Bronchus fibroblast of lung (primary cell): Measurements from ENCODE around the genes USP2 and NECTIN1.

GRCh38 chr11:119334831-119335413, 595 bp downstream of the RNF26 start:
- RAMPAGE, long total RNA: no peak

GRCh38 chr11:119378025-119378694, 3.3 kb downstream of the USP2 start:
- RAMPAGE, long total RNA: no peak

DNA sequence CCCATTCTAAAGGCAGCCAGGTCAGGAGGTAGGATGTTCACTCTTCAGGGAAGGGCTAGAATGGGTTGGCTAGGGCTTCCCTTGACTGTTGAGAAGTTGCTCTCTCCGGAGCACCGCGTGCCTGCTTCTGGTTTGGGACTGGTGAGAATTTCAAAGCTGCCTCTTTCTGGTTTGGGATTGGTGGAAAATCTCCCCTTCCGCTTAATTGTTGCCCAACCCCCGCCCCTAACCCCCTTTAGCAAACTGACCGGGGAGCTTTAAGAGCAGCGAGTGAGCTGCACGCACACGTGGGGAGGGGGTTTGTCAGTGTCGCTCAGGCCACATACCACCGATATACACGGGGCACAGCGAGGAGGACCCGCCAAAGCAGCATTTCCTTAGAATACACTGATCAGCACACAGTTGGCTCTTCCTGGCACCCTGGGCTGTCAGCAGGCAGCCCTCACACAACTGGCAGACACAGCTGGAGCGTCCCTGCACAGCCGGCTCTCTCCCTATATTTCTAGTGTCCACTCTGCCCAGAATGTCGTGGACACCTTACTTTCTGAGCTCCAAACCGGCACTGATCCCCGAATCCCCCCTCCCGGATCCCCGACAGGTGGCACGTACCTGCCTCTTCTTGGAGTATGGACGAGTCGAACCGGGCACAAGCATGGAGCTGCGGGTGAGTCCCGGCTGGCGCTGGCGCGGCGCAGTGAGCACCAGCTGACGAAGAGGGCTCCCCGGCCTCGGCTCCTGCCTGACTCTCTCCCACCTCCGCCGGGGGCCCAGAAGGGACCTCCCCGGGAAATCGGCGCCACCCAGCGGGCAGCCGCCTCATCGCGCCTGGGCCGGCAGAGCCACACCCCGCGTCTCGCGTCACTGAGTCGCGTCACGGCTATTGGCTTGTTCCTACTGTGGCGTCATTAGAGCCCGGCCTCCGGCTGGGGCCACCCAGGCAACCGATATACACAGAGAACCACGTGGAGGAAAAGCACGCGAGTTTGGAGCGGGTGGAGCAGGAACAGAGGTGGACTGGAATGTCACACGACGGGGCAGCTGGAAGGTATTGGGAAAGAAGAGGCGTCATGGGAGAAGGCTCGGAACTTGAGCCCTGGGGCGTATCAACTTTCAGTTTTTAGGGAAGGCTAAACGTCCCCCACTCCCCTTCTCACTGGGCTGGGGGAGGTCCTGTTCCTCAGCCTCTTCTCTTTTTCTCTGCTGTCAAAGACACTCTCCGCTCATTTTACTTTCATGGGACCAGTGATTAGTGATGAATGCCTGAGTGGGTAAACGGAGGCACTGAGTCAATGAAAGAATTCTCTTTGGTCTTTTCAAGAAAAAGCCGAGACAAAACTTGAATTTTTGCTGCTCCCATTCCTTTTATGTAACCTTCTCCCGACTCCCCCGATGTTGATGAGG, at the start of gene USP2:
Gene USP2 (minus strand): TSS at position 827 of the 1,401 bp plus-strand sequence.
- RAMPAGE, long total RNA: no peak

DNA sequence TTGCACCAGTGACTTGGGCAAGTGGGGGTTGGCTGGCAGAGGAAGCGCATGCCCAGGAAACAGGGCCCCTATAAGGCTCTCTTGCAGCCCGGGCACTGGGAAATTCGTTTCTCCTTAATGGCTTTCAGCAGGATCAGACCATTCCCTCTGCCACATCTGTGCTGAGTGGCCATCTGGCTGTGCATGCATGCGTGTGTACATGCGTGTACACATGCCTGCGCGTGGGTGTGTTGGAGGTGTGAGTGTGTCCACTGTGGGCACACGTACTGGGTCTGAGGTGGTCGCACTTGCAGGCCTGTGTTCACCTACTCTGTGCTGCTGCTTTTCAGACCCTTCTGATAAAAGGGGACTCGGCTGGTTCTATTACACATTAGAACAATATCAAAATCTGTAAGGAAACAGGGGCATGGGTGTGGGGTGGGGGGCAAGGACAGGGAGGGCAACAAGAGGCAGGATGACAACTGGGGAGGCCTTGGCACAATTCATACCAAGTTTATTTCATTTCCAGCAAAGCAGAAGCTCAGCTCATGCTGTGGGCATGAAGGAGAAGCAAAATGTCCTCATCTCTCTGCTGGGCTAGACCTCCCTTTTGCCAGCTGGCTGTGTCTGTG, 67.2 kb downstream of the NECTIN1 start:
- RAMPAGE, long total RNA: no peak

- RAMPAGE, long total RNA: no peak
Measured at GRCh38 chr11:119723662-119724371, 5.2 kb downstream of the NECTIN1 start.

DNA sequence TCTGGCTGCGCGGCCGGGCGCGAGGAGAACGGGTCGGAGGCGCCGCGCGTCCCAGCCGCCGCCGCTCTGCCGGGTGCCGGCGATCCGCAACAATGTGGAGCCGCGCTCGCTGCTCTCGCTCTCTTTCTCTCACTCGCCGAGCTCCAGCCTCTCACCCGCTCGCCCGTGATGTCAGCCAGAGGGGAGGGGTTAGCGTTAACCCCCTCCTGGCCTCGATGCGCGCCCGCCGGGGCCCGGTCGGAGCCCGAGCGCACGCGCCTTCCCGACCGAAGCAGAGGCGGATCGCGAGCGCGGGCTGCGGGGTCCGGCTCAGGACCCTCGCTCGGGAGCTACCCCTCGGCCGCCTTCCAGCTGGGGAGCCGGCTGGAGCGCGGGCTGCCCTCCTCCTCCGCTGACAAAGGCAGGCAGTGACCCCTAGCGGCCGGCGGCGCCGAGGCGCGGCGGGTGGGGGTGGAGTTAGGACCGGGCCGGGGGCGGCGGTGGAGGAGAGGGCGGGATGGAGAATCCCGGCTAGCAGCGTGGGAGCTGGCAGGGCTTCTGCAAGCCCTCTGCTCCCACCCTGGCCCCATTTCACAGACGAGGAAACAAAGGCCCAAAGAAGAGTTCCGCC, at the start of gene NECTIN1:
Gene NECTIN1 (minus strand): TSS at position 126 of the 610 bp plus-strand sequence.
- RAMPAGE, long total RNA: no peak

GRCh38 chr11:119742042-119743109, 13.4 kb upstream of the NECTIN1 start:
- RAMPAGE, long total RNA: no peak

DNA sequence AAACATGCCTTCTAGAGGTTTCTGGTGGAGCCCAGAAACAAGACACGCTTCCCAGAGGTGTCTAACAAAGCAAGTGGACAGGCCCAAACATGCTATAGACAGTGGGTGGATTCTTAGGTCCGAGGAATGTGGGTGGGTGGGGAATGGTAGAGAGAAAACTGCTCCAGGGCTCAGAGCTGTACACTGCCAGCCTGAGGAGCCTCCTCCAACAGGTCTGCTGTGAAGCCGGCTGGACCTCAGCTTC, 116.7 kb upstream of the NECTIN1 start:
- RAMPAGE, long total RNA: no peak

DNA sequence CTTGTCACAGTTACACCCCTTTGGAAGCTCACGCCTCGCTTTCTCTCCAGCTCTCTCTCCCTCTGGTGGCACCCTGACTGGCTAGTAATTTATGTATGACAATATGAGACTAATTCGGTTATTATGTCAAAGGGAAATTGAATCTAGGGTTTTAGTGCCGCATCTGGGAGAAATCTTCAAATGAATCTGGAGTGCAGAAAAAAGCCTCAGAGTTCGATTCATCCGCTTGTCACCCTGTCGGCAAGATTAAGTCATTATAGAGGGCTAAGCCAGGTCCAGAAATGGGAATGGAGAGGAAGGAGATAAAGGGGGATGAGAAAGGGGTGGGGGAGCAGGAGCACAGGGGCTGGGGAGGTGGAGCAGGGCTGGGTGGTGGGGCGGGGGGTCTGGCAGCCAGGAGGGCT, 179.0 kb upstream of the NECTIN1 start:
- RAMPAGE, long total RNA: no peak

DNA sequence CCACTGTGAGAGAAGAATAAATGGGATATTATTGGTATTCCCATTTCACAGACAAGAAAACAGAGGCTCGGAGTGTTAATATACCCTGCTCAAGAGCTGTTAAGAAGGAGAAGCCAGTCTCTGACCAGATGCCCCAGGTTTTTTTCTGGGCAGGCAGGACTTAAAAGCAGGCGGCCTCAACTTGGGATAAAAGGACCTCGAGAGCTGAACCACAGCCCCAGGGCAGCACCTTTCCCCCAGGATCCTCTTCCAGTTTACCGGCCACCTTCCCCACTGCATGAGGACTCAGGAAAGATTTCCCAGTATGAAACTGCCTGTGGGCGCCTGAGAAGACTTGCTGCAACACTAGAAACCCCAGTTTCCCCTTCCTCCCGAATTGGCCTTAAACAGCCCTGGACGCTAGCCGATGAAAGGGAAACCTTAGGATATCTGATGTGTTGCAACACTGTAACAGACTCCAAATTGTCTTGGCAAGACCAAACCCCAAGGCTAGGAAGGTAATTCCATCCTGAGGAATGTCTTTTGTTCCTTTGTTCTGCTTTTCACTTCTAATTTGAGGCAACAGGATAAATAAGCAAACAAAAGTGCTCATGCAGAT, 173.6 kb downstream of the TRIM29 start:
- RAMPAGE, long total RNA: no peak

- RAMPAGE, long total RNA: no peak
Measured at GRCh38 chr11:119975558-119975947, 162.4 kb downstream of the TRIM29 start.

- RAMPAGE, long total RNA: no peak
Measured at GRCh38 chr11:120132141-120132781, 5.7 kb downstream of the TRIM29 start.

- RAMPAGE, long total RNA: no peak
Measured at GRCh38 chr11:120192609-120193035, 18.2 kb upstream of the OAF start.

GRCh38 chr11:120211949-120212597, 1.2 kb downstream of the OAF start:
- RAMPAGE, long total RNA: no peak

DNA sequence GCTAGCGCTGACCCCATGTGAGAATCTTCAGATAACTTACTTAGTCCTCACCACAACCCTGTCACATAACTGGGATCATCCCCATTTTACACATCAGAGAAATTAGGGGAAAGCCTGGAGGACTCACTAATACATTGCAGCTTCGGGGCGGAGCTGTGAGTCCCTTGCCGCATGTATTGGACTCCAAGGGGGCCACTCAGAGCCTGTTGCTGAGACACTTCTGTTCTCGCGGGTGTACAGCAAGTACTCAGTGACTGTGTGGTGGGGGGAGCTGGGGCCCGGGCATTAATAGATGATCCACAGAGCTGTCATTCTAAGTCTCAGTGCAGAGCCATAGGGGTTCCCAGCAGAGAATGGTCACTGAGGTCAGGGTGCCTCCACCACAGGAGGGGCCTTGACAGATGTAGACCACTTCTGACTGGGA, 13.5 kb downstream of the OAF start:
- RAMPAGE, long total RNA: no peak

- RAMPAGE, long total RNA: no peak
Measured at GRCh38 chr11:120228813-120229677, 10.9 kb upstream of the POU2F3 start.

DNA sequence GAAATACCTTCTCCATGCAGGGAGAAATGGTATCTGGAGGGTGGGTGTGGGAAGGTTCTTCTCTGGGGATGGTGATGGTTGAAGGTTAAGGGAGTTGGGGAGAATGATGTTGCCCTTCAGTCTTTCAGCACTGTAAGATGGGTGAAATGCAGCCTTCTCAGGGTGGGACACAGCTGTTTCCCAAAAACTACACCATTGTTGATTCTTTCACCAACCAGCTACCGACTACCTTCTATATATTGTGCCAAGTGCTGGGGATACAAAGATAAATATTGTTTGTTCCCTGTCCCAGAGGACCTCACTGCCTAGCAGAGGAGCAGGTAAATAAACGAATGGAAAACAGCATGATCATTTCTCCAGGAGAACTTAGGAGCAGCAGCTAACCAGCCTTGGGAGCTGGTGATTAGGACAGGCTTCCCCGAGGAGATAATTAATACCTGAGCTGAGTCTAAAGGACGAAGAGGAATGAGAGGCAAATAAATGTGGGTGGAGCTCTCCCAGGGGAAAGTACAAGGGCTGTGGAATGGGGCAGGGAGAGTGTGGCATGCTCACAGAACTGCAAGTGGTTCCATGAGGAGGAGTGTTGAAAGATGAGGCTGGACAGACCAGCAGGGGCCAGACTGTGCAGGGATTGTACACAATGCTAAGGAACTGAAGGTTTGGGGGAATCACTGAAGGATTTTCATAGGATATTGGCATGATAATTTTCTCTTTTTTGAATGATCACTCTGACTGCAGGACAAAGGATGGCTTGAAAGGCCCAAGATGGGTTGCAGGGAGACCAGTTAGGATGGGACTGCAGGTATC, 14.3 kb upstream of the TLCD5 start:
- RAMPAGE, long total RNA: no peak

GRCh38 chr11:120446351-120446577, 65.3 kb upstream of the GRIK4 start:
- RAMPAGE, long total RNA: no peak

- RAMPAGE, long total RNA: no peak
Measured at GRCh38 chr11:120563445-120563936, 51.9 kb downstream of the GRIK4 start.

- RAMPAGE, long total RNA: no peak
Measured at GRCh38 chr11:120829287-120829577, 194.7 kb upstream of the TBCEL start.